BJ (cell line): ENCODE measurements around a stretch of chr16.

DNA sequence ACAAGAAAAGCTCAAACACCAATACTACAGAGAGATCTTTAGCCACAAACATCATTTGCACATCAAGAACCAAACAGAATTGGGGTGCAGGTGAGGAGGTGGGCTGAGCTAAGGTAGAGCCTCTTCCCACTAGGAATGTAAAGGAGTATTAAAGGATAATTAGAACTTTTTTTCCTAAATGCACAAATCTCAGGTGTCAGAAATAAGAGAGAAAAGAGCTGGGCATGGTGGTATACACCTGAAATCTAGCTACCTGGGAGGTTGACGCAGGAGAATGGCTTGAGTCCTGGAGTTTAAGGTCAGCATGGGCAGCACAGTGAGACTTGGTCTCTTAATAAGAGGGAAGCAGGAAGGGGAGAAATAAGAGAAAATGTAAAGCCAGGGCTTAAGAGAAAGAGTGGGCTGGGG lies 107.9 kb downstream of the PARN start:
- CAGE, long polyA plus RNA: no peak
- RRBS: no CpG with 5 or more reads among the region's 1 CpG

DNA sequence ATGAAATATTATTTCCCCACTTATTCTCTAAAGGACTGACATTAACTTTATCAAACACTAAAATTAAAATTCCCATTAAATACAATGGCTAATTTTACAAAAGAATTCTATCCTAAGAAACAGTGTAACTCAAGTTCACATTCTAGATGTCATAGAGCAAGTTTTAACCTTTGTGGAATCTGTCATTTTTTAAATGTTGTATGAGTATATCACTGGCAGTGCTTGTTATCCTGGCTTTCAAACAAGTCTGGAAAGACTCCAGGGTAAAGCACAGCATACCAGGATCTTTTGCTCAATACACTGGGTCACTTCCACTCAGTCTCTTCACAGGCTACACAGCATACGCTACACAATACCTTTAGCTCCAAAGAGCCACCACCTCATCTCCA lies 69.6 kb downstream of the PARN start:
- CAGE, long polyA plus RNA: no peak
- RRBS: no CpG with 5 or more reads among the region's 1 CpG

DNA sequence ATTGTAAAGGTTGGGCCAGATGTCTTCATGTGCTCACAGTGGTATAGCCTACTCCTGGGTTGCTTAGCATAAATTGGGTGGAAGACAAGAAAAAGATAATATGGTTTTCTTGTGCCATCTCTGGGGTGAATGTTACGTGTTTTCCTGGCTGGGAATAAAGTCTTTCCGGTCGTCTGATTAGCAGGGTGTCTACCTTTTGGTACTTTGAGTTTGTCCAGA lies 1.5 kb downstream of the PDXDC1 start:
- CAGE, long polyA plus RNA: no peak
- RRBS: no CpG with 5 or more reads among the region's 3 CpGs

DNA sequence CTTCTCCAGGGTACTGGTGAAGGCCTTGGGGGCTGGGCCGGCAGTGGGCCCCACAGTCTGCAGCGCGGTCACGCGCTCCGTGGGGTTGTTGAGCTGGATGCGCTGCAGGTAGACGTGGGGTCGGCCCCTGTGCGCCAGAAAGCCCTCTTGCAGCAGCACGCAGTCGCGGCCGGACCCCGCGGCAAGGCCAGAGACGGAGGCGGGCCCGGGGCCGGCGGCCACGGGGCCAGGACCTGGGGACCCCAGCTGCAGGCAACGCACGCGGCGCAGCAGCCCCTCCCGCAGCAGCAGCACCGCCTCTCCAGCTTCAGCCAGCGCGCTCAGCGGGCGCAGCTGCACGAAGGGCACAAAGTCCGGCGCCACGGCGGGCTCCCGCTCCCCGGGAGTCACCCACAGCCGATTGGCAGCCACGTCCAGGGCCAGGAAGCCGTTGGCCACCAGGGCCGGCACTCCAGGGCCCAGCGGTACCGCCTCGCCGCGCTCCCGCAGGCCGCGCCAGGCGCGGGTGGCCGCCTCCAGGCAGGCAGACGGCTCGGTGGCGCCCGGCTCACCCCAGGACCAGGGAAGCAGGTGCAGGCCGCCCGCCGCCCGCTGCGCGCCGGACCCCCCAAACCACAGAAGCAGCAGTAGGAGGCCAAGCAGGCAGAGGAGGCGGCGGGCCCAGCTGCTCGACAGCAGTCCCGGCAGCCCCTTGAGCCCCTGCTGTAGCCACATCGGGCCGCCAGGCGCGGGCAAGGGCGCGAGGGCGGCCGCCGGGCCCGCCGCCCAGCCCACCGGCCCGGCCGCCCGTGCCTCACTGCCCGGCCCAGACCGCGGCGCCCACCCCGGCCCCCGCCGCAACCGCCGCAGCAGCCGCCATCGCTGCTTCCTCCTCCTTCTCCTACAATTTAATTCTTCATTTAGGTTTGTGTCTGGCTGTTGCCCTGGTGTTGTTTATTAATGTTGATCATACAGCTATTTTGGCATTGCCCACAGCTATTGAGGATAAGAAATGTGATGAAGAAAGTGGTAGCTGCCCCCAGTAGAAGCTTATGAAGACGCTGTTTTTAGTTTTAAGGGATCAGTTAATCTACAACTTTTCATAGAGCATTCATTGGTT lies 15.0 kb downstream of the PDXDC1 start:
- CAGE, long polyA plus RNA: no peak
- RRBS: 71% methylated on average over 7 of the region's 96 CpGs

- CAGE, long polyA plus RNA: no peak
- RRBS: no CpG with 5 or more reads among the region's 7 CpGs
Measured at GRCh38 chr16:15021763-15022498, 33.9 kb downstream of the NTAN1 start.

DNA sequence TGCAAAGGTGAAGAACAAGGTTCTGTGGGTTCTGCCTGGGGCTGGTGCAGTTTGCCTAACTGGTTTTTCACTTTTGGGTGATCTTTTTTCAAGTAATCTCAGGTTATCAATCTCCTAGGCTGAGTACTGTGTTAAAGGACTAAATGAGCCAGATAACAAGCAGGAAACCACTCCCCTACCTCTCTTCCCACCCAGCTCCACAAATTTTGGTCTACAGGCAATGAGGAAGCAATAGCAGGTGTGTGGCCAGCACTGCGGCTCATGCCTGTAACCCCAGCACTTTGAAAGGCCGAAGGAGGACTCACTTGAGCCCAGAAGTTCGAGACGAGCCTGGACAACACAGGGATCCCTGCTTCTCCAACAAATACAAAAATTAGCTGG lies 1.9 kb upstream of the NTAN1 start:
- CAGE, long polyA plus RNA: no peak
- RRBS: no CpG with 5 or more reads among the region's 4 CpGs

DNA sequence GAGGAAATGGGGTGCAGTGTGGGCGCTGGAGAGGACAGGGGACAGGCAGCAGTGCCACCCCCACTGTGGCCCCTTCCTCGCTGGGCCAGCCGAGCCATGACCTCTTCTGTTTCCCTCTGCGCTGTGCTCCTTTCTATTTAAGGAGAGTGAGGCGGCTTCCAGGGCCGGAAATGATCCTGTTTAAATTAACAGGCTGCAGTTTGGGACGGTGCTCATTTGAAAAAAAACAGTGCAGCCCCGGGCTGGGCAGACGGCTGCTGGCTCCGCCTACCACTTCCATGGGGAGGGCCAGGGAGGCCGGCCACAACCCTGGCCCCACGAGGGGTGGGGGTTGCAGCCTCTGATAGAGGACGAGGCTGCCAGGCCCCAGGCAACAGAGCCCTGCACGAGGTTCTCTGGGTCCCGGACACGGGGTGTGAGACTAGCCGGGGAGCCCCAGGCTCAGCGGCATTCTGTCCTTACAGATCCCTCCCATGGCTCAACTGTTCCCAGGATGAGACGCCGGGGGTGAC lies 50.2 kb upstream of the RRN3 start:
- CAGE, long polyA plus RNA: no peak
- RRBS: 7% methylated on average over 6 of the region's 20 CpGs

DNA sequence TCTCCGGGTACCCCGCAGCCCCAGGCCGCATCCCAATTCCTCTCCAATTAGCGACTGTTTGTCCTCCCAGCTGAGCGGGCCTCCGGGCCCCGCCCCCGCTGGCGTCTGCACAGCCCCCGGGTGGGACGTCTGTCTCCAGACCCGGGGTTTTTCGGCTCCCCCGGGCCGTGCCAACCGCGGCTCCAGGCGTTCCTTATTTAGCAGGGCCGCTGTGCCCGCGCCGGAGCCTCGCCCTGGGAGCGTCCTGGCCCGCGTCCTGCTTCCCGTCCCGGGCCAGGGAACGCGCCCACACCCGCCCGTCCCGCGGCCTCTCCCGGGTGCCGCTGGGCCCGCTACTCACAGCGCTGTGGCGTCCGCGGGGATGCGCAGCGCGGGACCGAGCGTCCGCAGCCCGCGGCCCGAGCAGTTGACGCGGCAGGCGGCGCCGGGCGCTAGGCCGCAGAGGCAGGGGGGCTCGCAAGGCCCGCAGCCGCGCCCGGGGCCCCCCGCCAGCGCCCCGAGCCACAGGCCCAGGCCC lies 60.0 kb upstream of the RRN3 start:
- CAGE, long polyA plus RNA: no peak
- RRBS: under 1% methylated on average over 5 of the region's 65 CpGs

GRCh38 chr16:15397278-15397734 lies 1.8 kb downstream of the MPV17L start:
- CAGE, long polyA plus RNA: no peak
- RRBS: no CpG with 5 or more reads among the region's 7 CpGs

DNA sequence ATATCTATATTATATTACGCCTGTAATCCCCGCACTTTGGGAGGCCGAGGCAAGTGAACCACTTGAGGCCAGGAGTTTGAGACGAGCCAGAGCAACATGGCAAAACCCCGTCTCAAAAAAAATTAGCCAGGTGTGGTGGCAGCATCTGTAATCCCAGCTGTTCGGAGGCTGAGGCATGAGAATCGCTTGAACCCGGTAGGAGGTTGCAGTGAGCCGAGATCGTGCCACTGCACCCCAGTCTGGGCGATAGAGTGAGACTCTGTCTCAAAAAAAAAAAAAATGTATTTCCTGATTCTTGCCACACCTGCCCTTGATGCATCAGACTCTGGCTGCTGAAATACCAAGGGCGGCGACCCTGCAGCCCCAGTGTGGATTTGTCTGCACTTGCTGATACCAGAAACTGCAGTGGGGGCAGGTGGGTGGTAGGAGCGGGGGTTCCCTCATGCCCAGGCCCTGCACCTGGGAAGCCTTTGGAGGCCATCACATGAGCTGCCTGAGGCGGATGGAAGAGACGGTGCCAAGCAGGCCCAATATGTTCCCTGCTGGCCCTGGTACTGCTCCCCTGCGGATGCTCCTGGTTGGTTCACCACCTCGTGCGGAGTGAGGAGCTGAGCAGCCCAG lies 50.8 kb downstream of the MARF1 start:
- CAGE, long polyA plus RNA: no peak
- RRBS: no CpG with 5 or more reads among the region's 19 CpGs

DNA sequence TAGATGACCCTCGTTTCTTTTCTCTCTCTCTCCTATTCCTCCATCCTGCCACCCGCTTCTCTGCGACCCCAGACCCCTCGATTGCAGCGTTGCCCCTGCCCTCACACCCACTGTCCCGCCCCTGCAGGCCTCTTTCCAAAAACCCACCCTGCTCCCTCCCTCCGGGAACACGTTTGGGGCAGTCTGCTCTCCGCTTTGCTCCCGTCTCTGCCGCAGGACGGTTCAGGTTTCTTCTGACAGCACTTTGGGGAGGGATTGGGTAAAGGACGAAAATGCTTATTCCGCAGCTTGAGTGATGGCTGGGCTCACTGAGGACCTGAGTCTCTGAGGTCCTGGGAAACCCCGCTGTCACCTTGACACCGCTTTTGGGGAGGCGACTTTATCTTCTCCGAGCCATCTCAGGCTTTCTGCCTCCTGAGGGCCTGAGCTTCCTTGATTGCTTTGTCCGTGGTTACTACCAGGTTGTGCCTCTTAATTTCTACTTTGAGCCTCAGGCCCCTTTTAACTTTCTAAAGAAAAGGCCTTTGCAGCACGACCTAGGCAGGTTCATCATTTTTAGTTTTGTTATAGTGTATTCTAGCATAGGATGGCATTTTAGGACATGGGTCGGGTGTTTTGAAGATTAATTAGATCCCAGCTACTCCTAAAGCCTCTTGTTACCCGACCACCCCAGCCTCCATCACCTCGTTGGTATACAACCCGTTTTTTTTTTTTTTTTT lies 843 bp downstream of the NDE1 start:
- CAGE, long polyA plus RNA: no peak
- RRBS: no CpG with 5 or more reads among the region's 24 CpGs

GRCh38 chr16:15747526-15747925 lies 97.5 kb downstream of the NDE1 start:
- CAGE, long polyA plus RNA: no peak
- RRBS: no CpG with 5 or more reads among the region's 11 CpGs

- CAGE, long polyA plus RNA: no peak
- RRBS: no CpG with 5 or more reads among the region's 10 CpGs
Measured at GRCh38 chr16:15855710-15856186, 1.1 kb downstream of the MYH11 start.

GRCh38 chr16:15970804-15971003 lies 21.3 kb downstream of the ABCC1 start:
- CAGE, long polyA plus RNA: no peak
- RRBS: no CpG with 5 or more reads among the region's 2 CpGs

GRCh38 chr16:16025534-16026083 lies 76.2 kb downstream of the ABCC1 start:
- CAGE, long polyA plus RNA: no peak
- RRBS: no CpG with 5 or more reads among the region's 5 CpGs

DNA sequence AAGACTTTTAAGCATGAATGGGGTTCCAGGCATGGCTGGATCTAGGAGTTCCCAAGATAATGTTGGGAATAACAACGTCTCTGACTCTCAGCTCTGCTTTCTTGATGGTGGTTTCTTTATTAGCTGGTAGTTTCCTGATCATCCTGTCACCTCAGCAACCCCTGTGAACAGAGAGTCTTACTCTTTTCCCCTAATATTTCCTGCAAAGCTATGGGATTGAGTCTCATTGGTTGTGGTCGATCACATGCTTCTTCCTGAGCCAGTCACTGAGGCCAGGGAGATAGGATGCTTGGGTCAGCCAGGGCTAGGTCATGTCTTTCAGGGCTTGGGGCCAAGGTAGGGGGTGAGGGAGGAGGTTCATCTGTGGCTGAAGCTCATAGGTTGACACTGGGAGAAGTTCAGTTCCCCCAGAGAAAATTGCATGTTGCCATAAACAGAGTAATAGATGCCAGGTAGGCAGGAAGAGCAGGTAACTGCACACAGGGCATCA lies 114.3 kb downstream of the ABCC1 start:
- CAGE, long polyA plus RNA: no peak
- RRBS: no CpG with 5 or more reads among the region's 2 CpGs

DNA sequence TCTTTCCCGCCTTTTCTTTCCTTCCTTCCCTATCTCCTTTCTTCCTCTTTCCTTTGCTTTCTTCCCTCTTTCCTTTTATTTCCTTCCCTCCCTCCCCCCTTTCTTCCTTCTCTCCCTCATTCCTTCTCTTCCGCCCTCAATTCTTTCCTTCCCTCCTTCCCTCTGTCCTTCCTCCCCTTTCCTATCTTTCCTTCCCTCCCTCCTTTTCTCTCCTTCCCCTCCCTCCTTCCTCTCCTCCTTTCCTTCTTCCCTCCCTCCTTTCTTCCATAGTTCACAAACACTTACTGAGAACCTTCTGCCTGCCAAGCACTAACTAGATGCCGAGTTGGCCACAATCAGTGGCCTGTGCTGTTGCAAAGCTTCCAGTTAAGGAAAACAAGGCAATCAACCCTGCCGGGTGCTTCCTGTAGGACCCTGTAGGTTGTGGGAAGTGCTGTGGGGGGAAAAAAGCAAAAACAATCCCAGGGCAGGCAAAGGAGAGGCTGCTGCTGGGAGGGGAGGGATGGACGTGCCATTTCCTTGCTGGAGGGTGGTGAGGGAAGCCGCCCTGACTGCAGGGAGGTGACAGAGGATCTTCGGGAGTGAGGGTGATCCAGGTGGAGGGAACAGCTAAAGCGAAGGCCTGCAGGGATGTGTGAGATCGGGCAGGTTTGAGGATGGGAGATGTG lies 31.6 kb downstream of the ABCC6 start:
- CAGE, long polyA plus RNA: no peak
- RRBS: no CpG with 5 or more reads among the region's 9 CpGs

DNA sequence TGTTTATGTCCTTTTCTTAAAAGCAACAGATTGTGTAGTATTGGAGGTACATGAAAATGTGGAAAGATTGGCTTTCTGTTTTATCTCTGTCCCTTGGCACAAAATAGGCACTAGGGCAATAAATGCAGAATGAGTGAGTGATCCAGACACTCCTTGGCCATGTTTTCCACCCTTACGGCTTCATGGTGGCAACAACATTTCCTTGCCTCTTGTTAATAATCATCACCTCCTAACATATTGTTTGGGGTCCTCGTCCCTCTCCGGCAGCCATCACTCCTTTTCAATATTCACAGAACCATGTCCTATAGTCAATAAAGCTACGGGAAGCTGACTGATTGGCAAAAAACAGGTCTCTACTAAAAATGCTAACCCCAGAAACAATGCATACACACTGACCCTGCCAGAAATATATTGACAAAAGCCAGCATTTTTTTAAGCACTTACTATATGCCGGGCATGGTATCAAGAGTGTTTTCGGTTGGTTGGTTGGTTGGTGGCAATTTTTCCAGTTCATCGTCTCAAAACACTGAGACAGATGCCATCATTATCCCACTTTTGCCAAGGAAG lies 249.8 kb downstream of the XYLT1 start:
- CAGE, long polyA plus RNA: no peak
- RRBS: no CpG with 5 or more reads among the region's 7 CpGs

DNA sequence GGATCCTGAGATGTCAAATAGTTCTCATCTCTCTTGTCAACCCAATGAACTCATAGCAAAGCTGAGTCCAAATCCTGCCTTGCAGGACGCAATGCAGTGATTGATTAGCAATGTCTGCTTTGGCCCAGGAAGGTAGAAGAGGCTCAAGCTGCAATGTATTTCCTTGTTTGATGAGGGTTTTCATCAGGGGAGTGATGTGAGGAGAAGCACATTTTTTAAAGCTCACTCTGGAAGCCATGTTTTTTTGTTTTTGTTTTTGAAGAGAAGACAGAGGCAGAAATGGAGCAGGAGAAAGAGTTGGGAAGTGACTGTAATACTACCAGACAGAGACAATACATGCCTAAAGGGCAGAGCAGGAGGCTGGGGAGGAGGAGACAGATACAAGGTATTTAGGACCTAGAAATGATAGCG lies 243.3 kb downstream of the XYLT1 start:
- CAGE, long polyA plus RNA: no peak
- RRBS: no CpG with 5 or more reads among the region's 2 CpGs

- CAGE, long polyA plus RNA: no peak
- RRBS: no CpG with 5 or more reads among the region's 4 CpGs
Measured at GRCh38 chr16:17275226-17275834, 195.4 kb downstream of the XYLT1 start.